Monocyte (primary cell): ENCODE measurements around a stretch of chr16.

- PRO-cap, 2 experiments, result no peak in any of the 2 experiments
Measured at GRCh38 chr16:75249794-75250582, 1.4 kb downstream of the BCAR1 start.

- PRO-cap, 2 experiments, result no peak in any of the 2 experiments
Measured at GRCh38 chr16:75380841-75381559, 52.3 kb downstream of the CFDP1 start.

- PRO-cap, 2 experiments, result peak in 1 of 2 experiments; most common minus-strand start chr16:75442464 (in 1)
Measured at GRCh38 chr16:75442298-75442588, 8.9 kb upstream of the CFDP1 start.

GRCh38 chr16:75542359-75542847 is 6.5 kb upstream of the CHST5 start:
- PRO-cap, 2 experiments, result no peak in any of the 2 experiments

DNA sequence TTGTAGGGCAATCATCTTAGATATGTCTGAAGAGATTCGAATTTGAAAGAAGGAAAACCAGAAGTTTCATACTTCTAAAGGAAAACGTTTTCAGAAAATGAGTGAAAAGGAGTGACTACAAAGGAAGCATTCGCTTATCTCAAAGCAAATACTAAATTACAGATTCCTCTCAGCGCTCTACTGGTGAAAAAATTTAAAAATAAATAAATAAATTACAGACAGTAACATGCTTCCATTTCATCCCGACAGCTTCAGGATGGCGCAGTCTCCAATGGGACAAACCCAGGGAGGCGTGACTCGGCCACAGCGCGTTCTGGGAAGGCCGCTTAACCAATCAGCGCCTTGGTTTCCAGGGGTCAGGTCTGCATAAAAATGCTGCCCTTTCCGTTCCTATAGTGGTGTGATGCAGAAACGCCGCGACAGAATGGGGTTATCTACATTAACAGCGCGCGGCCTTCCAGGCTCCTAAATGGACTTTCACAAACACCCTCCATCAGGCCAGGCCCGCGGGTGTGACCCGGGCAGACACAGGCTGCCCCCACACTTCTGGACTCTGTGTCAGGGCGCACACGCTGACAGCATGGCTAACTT is 958 bp downstream of the TMEM231 start:
- PRO-cap, 2 experiments, result no peak in any of the 2 experiments

DNA sequence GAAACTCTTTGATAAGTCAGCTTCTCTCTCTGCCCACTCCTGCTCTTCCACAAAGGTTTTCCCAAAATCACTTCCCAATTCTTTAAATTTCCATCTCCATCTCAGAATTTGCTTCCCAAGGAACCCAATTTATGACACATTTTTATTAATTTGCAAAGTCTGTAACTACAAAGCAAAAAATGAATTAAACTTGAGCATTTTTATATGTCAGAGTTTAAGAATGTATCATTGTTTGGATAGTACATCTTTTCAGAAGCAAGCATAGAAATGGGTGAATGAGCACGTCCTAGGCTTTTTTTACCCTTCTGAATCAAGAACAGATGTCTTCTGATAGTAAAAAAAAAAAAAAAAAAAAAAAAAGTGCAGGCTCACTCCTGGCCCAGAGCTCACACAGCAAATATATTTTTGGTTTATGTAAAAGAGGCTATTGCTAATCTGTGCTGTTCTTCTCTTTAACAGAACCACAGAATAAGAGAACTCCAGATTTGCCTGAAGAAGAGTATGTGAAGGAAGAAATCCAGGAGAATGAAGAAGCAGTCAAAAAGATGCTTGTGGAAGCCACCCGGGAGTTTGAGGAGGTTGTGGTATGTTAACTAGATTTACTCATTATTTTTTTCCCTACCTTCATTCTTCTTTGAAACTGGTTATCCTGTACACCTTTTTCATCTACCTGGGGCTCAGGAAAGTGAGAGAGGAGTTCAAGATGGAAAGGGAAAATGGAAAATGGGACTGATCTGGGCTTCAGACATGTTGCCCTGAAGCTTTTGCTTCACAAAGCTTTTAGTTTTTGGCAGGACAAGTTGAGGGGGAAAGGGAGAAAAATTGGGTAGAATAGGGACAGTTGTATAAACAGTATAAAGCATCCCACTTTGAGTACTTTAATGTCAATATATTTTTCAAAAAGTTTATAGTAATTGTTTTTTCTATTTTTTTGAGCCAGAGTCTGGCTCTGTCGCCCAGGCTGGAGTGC is 6.5 kb downstream of the TERF2IP start:
- PRO-cap, 2 experiments, result no peak in any of the 2 experiments

DNA sequence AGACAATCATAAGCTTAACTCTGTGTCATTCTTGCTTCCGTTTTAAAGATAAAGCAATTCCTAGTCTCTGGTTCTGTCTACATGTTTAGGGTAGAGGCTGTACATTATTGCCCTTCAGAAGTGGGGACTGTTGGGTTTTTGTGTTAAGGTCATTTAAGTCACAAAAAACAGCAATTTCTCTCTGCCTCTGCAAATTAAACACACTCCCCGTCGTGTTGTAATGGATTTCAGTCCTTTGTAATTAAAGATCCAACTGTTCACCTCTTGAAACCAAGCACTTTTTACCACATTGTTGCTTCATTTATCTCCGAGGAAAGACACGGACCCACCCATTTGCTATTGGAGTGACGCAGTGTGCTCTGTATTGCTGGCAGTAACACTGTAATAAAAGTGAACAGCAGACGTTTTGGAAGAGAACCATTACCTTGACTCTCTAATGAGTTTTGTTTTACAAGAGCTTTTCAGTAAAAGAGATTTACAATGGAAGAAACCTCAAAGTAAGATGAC is 83.1 kb upstream of the CNTNAP4 start:
- PRO-cap, 2 experiments, result no peak in any of the 2 experiments

DNA sequence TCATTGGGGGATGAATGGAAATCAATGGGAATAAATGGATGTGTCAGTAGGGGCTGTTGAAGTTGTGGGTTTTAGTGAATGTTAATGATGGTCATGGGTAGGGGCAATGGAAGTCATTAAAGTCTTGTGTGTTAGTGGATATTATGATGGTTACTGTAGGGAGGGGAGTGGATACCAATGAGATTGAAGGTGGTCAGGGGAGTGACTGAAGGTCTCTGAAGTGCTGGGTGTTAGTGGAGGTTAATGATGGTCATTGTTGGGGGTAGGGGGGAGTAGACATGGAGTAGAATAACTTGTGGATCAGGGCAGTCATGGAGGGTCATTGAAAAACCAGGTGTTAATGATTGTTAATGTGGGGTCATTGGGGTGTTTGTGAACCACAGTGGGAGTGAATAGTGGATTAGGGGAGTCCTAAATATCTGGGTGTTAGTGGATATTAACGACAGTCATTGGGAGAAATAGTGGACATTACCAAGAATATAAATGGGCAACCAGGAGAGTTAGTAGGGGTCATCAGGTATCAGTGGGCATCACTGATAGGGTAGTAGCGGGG is 1.5 kb downstream of the MON1B start:
- PRO-cap, 2 experiments, result no peak in any of the 2 experiments

GRCh38 chr16:78284671-78285217 is 185.3 kb downstream of the WWOX start:
- PRO-cap, 2 experiments, result no peak in any of the 2 experiments

- PRO-cap, 2 experiments, result no peak in any of the 2 experiments
Measured at GRCh38 chr16:78292514-78293044, 193.1 kb downstream of the WWOX start.

DNA sequence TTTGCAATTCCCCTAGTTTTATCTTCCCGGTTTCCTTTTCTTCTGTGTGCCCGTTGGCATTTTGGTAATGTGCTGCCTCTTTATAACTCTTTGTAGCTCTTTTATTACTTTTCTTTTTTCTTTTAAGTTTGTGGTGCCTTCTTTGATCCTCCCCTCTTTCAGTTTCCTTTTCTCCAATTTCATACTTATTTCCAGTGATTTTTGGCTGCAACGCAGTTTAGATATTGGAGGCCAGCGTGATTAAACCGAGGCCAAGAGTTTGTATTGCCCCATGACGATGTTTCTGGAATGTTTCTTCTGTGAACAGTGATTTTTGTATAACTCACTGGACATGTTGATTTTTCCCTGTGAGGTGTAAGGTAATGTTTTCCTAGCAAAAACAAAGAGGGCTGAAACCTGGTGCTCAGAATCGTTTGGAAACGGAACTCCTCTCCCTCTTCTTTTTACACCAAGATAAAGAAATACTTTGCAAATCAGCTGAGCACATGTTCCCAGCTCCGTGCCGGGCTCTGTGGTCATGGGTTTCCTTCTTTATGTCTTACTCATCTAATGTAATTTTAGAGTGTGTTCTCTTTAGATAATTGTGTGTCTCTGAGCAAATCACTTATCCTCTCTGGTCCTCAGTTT is 344.3 kb downstream of the WWOX start:
- PRO-cap, 2 experiments, result no peak in any of the 2 experiments

- PRO-cap, 2 experiments, result no peak in any of the 2 experiments
Measured at GRCh38 chr16:78517472-78517819, 418.0 kb downstream of the WWOX start.

DNA sequence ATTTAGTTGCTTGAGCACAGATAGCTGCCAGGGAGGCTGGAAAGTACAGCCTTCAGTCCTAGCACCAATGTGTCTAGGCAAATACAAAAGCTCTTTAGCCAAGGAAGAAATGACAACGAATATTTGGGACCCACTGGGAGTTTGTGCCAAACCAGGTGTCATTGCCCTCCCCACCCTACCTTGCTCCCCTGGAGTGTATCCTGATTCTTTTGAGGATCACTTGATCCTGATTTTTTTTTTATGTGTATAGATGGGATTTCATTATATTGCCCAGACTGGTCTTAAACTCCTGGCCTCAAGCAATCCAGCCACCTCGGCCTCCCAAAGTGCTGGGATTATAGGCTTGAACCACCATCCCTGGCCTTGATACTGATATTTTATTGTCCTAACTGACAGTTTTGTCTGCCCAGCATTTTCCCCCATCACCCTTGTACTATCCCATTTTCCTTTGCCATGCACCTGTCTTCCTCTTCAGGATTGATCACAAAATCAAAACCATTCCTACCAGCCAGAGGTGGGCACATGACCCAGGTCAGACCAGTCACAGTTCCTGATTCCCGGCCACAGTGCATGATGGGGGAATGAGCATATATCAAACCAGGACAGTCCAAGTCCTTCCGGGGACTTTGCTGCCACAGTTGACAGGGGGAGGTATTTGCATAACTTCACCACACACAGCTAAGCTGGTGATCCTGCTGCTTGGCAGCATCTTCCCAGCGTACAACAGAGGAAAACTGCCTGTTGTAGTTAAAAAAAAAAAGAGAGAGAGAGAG is 493.7 kb downstream of the WWOX start:
- PRO-cap, 2 experiments, result no peak in any of the 2 experiments

DNA sequence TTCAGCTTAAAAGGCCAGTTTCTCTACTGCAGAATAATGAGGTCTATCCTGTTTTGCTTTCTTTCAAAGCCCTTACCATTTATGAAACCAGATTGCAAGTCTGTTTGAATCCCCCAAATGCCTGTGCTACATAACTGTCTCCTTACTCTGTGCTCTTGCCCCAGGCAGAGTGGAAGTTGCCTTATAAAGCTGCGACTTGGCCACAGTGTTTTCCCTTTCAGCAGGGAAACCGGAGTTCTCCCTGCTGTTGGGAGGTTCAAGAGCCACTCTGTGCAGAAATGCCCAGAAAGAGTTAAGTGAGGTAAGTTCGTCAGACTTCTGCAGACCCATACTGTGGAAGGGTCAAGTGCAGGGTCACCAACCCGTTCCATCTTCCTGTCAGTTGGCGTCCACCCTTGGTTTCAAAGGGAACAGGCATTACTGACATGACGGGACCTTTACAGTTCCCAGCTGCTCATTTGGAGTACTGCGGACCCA is 508.9 kb downstream of the WWOX start:
- PRO-cap, 2 experiments, result no peak in any of the 2 experiments

DNA sequence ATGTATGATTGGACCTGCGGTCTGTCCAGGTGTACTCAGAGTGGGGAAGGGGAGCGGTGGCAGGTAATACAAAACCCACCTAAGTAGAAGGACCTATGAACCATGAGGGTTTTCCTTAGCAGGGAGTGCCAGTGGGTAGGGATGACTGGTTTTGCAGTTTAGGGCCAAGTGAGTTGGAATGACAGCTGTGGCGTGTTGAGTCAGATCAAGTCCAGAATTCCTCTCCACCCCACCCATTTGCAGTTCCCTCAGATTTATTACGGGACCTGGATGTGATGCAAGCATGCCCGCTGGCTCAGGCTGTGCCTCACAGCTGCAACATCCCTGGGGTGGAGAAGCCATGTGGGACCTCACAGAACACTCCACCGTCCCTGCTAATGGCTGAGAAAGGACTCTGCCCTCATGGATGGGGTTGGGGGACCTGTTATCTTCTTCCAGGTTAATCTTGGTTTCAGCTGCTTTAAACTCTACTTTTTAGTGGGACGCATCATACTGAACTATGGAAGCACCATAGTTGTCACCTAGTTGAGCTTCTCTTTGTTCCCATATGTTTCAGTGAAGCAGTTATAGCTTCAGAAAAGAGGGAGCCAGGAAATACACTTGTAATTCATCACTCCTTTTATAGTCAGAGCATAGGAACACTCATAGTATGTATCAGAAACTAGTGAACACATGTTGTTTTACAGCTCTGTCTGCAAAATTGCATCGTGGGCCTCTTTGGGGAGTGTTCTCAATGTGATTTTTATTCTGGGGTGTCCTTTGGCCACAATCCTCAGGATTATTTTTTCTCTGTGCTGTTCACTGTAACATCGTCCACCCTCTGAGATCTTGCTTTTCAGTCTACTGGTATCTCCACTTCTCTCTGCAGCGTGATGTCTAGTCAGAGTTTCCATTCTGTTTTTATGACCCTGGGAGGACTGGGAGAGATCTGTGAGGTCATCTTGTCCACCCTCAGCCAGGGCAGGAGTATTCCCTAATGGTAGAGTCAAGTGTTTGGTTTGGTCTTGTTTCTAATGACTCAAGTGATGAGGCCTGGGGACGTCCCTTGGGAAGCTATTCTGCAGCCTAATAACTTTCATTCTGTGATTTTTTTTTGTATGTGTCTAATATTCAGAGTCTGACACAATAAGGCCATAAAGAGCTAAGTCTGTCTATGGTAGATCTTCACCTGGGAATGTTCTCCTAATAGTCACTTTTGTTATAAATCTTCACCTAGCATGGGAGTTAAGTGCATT is 585.2 kb downstream of the WWOX start:
- PRO-cap, 2 experiments, result no peak in any of the 2 experiments

GRCh38 chr16:79278389-79278976 is 322.1 kb downstream of the MAF start:
- PRO-cap, 2 experiments, result no peak in any of the 2 experiments

DNA sequence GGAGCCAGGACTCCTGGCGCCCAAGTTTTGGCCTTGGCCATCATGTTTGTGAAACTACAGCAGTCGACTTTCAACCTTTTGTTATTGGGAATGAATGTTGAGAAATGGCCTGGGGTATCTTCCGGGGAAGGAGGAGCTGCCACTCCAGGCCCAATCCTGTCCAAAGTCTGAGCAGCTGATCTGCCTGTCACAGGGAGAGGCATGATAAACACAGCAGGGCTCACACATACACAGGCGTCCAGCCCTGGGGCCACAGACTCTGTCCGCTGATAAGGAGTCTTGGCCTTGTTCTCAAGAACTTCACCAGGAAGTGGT is 199.8 kb downstream of the MAF start:
- PRO-cap, 2 experiments, result no peak in any of the 2 experiments

GRCh38 chr16:80526481-80526864 is 14.3 kb upstream of the DYNLRB2 start:
- PRO-cap, 2 experiments, result no peak in any of the 2 experiments

DNA sequence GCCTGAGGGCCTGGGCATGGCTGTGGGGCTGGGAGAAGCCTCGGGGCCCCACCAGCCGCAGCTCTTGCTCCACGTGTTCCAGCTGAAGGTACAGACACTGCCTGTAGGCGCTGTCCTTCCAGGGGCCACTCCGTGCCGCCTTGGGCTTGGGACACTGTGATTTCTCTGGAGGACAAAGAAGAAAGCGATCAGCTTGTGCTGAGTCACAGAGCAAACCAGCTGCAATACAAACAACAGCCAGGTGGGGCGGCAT is 45.1 kb upstream of the GCSH start:
- PRO-cap, 2 experiments, result no peak in any of the 2 experiments

DNA sequence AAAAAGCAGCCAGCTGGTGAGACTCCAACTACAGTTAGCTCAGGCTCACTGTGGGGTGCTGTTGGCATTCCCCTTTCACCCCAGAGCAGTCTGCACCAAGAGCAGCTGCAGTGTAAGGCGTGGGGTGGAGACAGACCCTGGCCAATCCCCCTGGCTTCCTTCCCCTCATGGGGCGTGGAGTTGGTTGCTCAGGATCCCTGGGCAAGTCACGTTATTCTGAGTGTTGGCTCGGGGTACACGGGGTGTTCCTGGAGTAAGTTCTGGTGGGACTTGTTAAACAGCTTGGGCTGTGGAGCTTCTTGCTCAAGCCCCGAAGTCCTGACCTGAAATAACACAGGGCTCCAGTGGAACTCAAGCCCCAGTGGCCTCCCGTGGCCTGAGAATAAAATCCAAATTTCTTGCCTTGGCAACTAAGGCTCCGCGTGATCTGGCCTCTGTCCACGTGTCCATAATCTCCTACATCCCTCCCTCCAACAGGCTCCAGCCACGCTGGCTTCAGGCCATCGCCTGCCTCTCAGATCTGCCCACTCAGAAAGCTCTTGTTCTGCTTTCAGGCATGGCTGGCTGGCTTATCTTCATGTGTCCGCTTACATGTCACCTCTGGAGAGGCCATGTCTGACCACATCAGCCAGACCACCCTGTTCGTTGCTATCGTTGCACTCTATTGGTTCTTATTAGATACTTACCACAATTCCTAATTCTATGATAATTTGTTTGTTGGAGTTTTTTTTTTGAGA is 49.3 kb upstream of the BCO1 start:
- PRO-cap, 2 experiments, result no peak in any of the 2 experiments